Endothelial cell of umbilical vein (primary cell): ENCODE measurements around a stretch of chr3.

DNA sequence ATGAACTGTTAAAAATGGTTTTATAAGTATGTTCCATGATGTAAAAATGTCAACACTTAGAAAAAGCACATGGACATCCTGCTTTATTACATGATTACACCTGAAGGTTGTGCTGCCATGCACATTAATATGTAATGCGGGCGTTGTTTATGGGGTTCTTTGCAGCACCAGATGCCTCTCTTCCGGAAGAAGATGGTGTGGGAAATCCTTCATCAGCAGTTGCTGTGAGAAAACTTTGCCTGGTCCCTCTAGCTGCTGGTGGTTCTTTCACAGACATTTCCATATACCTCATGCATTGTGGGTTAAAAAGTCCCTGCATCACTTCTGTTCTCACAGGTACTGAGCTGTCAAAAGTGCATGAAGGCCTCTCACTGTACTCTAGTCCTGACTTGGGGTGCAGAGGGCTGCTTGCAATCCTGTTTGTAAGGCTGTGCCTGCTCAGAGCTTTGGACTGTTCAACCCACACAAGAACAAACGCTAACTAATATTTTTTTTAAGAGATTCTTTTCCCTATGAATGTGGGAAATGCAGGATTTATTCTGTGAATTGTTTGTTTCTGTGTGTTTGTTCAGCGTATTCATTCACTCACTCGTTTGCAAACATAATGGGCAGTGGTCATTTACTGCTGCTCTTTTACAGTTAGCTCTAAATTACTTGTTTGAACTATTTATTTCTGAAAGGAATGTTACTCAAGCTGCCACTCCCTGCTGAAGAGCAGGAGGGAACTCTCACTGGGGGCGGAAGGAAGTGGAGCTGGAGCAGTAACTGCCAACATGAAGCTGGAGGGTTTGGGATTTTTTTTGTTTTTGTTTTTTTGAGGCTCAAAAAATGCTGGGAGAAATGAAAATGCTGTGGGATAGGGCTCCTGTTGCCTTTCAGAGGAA lies 43.8 kb downstream of the SENP2 start:
- PRO-cap = no peak
CAGE:
- cytosol, long polyA minus RNA = no peak
- cytosol, long polyA plus RNA = no peak
- long polyA plus RNA = no peak
- nucleus, long polyA minus RNA = no peak
- nucleus, long polyA plus RNA = no peak

DNA sequence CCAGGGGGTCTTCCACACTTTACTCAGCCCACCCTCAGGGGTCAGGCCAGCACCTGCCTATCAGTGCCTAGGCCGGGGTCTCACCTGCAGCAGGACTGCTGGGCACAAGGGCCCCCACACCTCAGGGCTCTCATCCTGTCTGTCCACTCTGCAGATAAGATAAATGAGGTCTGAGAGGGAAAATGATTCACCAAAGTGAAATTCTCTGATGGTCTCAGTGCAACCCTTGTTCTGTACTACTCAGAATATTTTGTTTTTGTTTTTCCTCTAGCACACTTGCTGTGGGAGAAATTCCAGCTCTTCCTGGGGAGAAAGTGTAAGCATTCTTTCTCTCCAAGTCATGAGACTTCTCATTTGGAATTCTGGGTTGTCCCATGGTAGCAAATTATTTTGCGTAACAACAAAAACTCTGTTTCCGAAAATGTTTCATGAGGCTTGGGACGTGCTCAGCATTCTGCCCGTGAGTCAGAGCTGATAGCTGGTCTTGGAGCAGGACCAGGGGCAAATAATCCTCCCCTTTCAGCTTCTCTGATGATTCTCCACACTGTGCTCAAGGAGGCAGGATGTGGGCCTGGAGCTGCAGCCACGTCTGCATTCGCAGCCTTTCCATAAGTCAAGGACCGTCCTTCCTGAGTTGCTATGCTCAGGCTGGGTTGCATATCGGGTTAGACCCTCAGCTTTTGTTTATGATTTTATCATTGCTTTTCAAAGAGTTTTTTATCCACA lies 70.2 kb downstream of the SENP2 start:
- PRO-cap = bidirectional peak, plus-strand start at position 534 of the sequence, minus-strand start at position 242 of the sequence
CAGE:
- cytosol, long polyA minus RNA = no peak
- cytosol, long polyA plus RNA = no peak
- long polyA plus RNA = no peak
- nucleus, long polyA minus RNA = start-site peak on the plus strand centred at position 616 of the sequence, 21 bp wide, 16 reads
- nucleus, long polyA plus RNA = no peak

GRCh38 chr3:185732473-185733423 lies 92.1 kb downstream of the IGF2BP2 start:
- PRO-cap = bidirectional peak, plus-strand start at chr3:185733053, minus-strand start at chr3:185732775
CAGE:
- cytosol, long polyA minus RNA = no peak
- cytosol, long polyA plus RNA = no peak
- long polyA plus RNA = no peak
- nucleus, long polyA minus RNA = start-site peak on the plus strand at chr3:185733103-185733159, 8 reads
- nucleus, long polyA plus RNA = no peak

DNA sequence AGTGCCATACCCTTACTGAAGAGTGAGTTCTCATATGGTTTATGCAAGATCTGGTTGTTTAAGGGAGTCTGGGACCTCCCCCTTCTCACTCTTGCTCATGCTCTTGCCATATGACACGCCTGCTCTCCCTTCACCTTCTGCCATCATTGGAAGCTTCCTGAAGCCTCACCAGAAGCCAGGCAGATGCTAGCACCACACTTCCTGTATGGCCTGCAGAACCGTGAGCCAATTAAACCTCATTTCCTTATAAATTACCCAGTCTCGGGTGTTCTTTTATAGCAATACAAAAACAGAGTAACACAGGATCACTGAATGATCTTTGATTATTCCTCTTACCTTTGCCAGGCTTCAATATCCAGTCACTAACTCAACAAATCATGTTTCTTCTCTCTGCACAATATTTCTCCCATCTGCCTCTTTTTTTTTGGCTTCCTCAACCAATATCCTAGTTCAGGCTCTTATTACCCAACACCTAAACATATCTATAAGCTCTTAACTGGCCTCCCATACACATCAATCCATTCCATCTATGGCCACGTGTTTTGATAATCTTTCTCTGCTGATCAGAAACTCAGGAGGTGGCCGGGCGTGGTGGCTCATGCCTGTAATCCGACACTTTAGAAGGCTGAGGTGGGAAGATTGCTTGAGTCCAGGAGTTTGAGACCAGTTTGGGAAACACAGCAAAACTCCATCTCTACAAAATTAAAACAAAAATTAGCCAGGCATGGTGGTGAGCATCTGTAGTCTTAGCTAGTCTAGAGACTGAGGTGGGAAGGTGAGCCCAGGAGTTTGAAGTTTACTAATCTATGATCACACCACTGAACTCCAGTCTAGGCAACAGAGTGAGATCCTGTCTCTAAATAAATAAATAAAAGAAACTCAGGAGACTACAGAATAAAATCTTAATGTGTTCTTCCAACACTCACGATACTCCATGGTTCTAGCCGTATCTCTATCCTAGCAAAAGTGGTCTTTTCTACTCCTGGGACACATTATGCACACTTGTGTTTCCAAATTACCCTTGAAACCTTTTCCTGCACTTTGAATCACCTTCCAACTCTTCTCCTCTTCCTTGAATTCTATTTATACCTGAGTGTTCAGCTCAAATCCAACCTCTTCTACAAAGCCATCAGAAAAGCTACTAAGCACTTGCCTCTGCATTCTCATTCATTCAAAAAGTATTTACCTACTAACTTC lies 68.3 kb downstream of the IGF2BP2 start:
- PRO-cap = no peak
CAGE:
- cytosol, long polyA minus RNA = no peak
- cytosol, long polyA plus RNA = no peak
- long polyA plus RNA = no peak
- nucleus, long polyA minus RNA = no peak
- nucleus, long polyA plus RNA = no peak

GRCh38 chr3:185825084-185825943 lies 472 bp upstream of the IGF2BP2 start:
- PRO-cap = bidirectional peak, plus-strand start at chr3:185825183, minus-strand start at chr3:185825038; bidirectional peak, plus-strand start at chr3:185825414, minus-strand start at chr3:185825416; bidirectional peak, plus-strand start at chr3:185826070, minus-strand start at chr3:185825794
CAGE:
- cytosol, long polyA minus RNA = no peak
- cytosol, long polyA plus RNA = no peak
- long polyA plus RNA = no peak
- nucleus, long polyA minus RNA = start-site peak on the plus strand at chr3:185825197-185825332, 104 reads; start-site peak on the plus strand at chr3:185825562-185825644, 18 reads
- nucleus, long polyA plus RNA = no peak

- PRO-cap = no peak
CAGE:
- cytosol, long polyA minus RNA = start-site peak on the minus strand at chr3:185931576-185931689, 8 reads
- cytosol, long polyA plus RNA = no peak
- long polyA plus RNA = no peak
- nucleus, long polyA minus RNA = no peak
- nucleus, long polyA plus RNA = no peak
These were observed 6.3 kb downstream of the TRA2B start for GRCh38 chr3:185931383-185932026.

- PRO-cap = no peak
CAGE:
- cytosol, long polyA minus RNA = no peak
- cytosol, long polyA plus RNA = no peak
- long polyA plus RNA = no peak
- nucleus, long polyA minus RNA = no peak
- nucleus, long polyA plus RNA = no peak
These were observed 48.4 kb upstream of the TRA2B start for GRCh38 chr3:185986238-185986538.

GRCh38 chr3:186365002-186365568 lies 3.1 kb upstream of the DGKG start:
- PRO-cap = no peak
CAGE:
- cytosol, long polyA minus RNA = no peak
- cytosol, long polyA plus RNA = no peak
- long polyA plus RNA = no peak
- nucleus, long polyA minus RNA = no peak
- nucleus, long polyA plus RNA = no peak

DNA sequence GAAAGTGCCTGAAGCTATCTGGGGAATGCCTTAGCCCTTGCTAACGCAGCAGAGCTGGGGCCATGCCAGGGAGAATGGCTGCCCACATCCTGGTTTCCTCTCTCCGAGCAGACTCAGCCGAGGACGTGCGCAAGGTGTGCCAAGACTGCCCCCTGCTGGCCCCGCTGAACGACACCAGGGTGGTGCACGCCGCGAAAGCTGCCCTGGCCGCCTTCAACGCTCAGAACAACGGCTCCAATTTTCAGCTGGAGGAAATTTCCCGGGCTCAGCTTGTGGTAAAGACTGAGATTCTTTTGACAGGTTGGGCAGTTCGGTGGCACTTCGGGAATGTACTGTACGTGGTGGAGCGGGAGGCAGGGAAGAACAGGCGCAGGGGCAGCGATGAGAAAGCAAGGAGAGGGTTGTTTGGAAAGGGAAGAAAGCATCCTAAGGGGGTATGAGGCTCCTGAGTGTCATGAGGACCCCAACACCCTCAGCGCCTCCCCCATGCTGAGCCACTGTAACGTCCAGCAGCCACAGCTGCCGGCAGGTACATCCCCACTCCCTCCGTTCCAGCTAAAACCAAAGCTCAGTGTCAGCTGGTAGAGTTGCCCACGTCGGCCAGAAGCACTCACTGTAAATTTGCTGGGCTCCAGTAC lies 4.3 kb downstream of the AHSG start:
- PRO-cap = no peak
CAGE:
- cytosol, long polyA minus RNA = no peak
- cytosol, long polyA plus RNA = no peak
- long polyA plus RNA = no peak
- nucleus, long polyA minus RNA = no peak
- nucleus, long polyA plus RNA = no peak

GRCh38 chr3:186635536-186636017 lies 4.6 kb upstream of the FETUB start:
- PRO-cap = no peak
CAGE:
- cytosol, long polyA minus RNA = no peak
- cytosol, long polyA plus RNA = no peak
- long polyA plus RNA = no peak
- nucleus, long polyA minus RNA = no peak
- nucleus, long polyA plus RNA = no peak

DNA sequence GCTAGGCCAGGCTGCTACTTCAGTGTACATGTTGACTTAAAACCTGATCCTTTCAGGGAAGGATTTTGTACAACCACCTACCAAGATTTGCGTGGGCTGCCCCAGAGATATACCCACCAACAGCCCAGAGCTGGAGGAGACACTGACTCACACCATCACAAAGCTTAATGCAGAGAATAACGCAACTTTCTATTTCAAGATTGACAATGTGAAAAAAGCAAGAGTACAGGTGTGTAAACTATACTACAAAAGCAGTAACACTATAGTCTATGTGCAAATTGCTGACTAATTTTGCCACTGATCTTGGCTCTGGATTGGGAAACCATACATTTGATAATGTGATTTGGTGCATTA lies 15.3 kb downstream of the KNG1 start:
- PRO-cap = no peak
CAGE:
- cytosol, long polyA minus RNA = no peak
- cytosol, long polyA plus RNA = no peak
- long polyA plus RNA = no peak
- nucleus, long polyA minus RNA = no peak
- nucleus, long polyA plus RNA = no peak

GRCh38 chr3:186956020-186956749 lies 25.9 kb downstream of the ST6GAL1 start:
- PRO-cap = no peak
CAGE:
- cytosol, long polyA minus RNA = no peak
- cytosol, long polyA plus RNA = no peak
- long polyA plus RNA = no peak
- nucleus, long polyA minus RNA = no peak
- nucleus, long polyA plus RNA = no peak

GRCh38 chr3:186964892-186965788 lies 34.8 kb downstream of the ST6GAL1 start:
- PRO-cap = no peak
CAGE:
- cytosol, long polyA minus RNA = no peak
- cytosol, long polyA plus RNA = no peak
- long polyA plus RNA = no peak
- nucleus, long polyA minus RNA = no peak
- nucleus, long polyA plus RNA = no peak

- PRO-cap = no peak
CAGE:
- cytosol, long polyA minus RNA = no peak
- cytosol, long polyA plus RNA = no peak
- long polyA plus RNA = no peak
- nucleus, long polyA minus RNA = no peak
- nucleus, long polyA plus RNA = no peak
These were observed 63.0 kb downstream of the ST6GAL1 start for GRCh38 chr3:186993201-186993917.

GRCh38 chr3:186997085-186998045 lies 67.0 kb downstream of the ST6GAL1 start:
- PRO-cap = no peak
CAGE:
- cytosol, long polyA minus RNA = no peak
- cytosol, long polyA plus RNA = no peak
- long polyA plus RNA = no peak
- nucleus, long polyA minus RNA = no peak
- nucleus, long polyA plus RNA = no peak

GRCh38 chr3:187025931-187026502 lies 95.7 kb downstream of the ST6GAL1 start:
- PRO-cap = no peak
CAGE:
- cytosol, long polyA minus RNA = no peak
- cytosol, long polyA plus RNA = no peak
- long polyA plus RNA = no peak
- nucleus, long polyA minus RNA = no peak
- nucleus, long polyA plus RNA = no peak

DNA sequence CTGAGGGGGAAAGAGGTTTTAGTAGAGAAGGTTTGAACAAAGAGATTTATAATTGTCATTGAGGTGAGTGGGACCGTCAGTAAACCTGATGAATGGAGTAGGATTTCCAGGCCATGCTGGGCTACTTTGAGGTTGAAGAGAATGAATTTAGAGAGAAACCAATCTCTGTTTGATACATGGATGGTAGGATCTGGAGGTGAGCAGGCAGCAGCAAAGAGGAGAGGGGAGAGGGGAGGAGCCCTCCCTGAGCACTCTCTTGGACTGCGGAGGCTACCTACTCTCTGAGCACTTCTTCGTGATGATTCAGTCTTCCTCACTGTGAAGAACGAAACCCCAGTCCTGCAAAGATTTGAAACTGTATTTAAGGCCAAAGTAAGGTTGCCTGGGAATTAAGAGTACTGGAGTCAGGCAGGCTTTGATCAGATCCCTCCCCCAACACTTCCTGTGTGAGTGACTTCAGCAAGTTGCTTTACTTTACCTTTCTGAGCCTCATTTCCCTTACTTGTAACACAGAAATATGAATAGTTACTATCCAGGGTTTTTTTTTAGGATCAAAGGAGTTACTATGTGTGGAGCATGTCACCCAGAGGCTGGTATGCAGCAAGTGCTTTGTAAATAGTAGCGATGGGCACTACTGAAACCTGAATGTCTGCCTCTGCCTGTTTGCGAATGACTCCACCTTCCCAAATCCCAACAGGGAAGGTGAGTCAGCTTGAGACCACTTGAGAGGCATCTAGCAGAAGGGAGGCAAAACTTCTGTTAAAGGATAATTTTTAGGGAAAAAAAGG lies 75.7 kb downstream of the RPL39L start:
- PRO-cap = no peak
CAGE:
- cytosol, long polyA minus RNA = no peak
- cytosol, long polyA plus RNA = no peak
- long polyA plus RNA = no peak
- nucleus, long polyA minus RNA = no peak
- nucleus, long polyA plus RNA = no peak

DNA sequence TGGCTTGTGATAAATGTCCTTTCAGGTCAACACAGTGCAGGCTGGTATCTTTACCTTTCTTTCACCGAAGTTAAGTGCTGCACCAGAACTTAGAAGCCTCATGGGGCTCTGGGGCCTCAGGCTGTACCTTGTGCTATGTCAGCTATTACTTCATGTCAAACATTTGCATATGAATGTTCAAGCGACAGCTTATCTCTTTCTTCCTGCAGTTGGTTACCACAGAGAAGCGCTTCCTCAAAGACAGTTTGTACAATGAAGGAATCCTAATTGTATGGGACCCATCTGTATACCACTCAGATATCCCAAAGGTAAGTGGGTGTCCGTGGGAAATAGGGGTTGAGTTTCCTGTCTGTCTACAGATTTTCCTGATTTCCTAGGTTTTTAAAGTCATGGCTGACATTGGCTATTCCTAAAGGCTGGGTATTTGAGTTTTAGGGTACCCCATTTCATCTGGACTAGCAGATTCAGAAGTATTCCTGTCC lies 66.6 kb downstream of the RPL39L start:
- PRO-cap = no peak
CAGE:
- cytosol, long polyA minus RNA = no peak
- cytosol, long polyA plus RNA = no peak
- long polyA plus RNA = no peak
- nucleus, long polyA minus RNA = no peak
- nucleus, long polyA plus RNA = no peak

DNA sequence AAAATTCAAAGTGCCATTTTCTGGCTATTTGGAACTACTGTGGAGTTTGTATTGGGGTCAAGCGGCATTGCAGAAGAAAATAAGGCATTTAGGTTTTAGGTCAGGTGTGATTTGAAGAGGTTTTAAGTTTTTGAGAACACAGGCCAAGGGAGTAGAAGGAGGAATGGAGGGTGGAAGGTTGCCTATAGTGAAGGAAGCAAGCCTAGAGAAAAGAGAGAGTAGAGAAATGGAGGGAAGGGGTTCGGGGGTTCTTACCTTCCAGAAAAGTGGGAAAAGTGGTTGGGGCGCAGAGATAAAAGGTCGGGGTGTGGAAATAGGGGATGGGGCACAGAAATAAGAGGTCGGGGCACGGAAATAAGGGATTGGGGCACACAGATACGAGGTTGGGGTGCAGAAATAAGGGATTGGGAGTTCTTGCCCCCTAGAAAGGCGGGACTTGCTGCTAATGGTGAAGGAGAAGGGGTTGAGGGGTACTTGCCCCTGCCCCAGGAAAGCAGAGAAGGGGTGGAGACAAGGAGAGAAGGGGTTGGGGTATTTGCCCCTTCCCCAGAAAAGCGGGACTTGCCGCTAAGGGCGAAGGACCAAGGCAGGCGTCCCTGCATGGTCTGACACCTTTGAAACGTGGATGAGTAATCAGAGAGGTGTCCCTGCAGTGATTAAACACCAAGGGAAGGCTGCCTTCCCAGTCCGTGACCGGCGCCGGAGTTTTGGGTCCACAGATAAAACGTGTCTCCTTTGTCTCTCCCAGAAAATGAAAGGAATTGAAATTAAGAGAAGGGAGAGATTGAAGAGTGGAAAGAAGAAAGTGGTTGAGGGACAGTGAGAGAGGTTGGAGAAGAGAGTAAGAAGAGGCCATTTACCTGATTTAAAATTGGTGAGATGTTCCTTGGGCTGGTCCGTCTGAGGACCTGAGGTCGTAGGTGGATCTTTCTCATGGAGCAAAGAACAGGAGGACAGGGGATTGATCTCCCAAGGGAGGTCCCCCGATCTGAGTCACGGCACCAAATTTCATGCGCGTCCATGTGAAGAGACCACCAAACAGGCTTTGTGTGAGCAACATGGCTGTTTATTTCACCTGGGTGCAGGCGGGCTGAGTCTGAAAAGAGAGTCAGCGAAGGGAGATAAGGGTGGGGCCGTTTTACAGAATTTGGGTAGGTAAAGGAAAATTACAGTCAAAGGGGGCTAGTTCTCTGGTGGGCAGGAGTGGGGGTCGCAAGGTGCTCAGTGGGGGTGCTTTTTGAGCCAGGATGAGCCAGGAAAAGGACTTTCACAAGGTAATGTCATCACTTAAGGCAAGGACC lies 17.0 kb upstream of the RTP1 start:
- PRO-cap = no peak
CAGE:
- cytosol, long polyA minus RNA = no peak
- cytosol, long polyA plus RNA = no peak
- long polyA plus RNA = no peak
- nucleus, long polyA minus RNA = no peak
- nucleus, long polyA plus RNA = no peak

DNA sequence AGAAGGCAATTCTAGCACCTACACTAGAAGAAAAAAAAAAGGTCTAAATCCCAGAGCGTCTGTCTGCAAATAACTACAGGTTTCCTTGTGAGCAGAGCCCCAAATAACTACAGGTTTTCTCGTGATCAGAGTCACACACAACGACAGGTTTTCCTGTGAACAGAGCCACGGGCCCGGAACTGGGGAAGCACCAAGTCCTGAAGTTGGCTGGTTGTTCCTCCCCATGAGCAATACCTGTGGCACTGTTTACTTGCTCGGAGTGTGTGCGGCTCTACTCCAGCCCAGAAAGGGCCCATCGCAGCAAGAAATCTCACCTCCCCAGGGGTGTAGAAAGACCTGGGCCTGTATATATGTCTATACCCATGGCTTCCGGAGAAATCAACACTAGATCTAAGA lies 647 bp upstream of the MASP1 start:
- PRO-cap = no peak
CAGE:
- cytosol, long polyA minus RNA = no peak
- cytosol, long polyA plus RNA = no peak
- long polyA plus RNA = no peak
- nucleus, long polyA minus RNA = no peak
- nucleus, long polyA plus RNA = no peak